Mesothelial cell of epicardium (in vitro differentiated cells): ENCODE measurements around a stretch of chr4.

- PRO-cap: no peak
Observed at GRCh38 chr4:151105119-151105950, 5.9 kb downstream of the RPS3A start.

GRCh38 chr4:151198631-151199075 lies 78.3 kb upstream of the PRSS48 start:
- PRO-cap: no peak

DNA sequence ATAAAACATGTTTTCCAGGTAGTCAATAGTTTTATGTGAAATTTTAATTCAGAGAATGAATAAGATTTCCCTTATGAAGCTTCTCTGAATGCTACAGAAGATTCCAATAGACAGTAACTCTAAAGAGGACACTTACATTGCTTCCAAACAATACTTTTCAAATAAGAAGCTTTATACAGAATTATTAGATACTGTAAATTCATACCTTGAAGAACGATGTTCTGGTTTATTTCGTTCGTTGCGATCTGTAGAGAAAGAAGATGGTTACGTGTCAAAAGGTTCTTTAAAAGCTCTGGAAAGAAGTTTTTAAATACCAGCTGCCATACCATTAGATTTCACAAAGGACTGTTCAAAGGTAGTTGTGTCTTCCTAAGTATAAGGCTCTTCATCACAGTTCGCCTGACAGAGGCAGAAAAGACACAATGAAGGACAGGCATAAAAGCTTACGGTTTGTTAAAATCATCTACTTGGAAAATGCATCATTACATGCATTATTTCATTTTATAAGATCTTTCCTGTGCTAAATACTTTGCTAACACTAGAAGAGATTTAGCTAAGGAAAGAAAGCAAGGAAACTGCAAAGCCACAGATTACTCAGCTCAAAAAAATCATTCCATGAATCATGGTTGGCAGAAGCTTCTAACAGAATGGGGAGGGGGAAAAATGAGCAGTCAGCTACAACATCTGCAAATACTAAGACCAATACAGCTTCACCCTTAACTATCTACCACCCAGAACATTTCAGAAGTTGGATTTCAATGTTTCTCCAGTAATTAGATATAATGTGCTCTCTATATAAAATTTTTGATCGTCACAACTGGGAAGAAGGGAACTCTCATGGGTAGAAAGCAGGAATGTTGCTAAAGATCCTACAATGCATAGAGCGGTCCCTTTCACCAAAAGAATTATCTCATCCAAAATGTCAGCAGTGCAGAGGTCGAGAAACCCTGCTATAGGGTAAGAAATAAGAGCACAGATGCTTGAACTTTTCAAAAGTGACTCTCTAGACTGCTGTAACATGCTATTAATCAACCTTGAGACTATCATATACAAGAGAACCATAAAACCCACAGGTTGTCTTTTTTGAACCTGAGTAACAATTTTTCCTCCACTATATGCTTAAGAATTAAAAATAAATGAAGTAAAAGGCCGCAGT lies 50.7 kb upstream of the PRSS48 start:
- PRO-cap: no peak

GRCh38 chr4:151284236-151285454 lies 7.7 kb downstream of the PRSS48 start:
- PRO-cap: no peak

GRCh38 chr4:151315120-151315604 lies 10.2 kb downstream of the SH3D19 start:
- PRO-cap: no peak

- PRO-cap: no peak
Observed at GRCh38 chr4:151347978-151348353, 22.6 kb upstream of the SH3D19 start.

- PRO-cap: no peak
Observed at GRCh38 chr4:151686523-151686997, 74.2 kb downstream of the GATB start.

DNA sequence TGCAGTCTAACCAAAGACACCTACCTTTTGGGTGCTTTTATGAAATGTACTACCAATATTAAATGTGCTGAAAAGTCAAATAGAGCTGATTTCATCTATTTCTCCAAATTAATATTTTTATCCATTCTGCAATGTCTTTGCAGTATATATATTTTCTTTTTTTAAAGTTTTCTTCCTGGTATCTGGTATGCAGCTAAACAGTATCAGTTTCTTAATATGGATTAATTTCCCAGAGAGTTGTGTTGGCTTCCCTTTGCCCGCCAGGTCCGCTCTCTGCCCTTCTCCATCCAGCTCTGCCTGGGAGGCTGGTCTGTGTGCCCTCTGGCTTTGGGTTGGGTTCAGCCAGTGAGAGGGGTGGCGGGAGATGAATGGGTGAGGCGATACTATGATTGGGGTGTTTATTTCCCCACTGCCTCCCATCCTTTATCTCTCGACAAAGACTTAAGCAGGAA lies 204.2 kb upstream of the GATB start:
- PRO-cap: no peak

DNA sequence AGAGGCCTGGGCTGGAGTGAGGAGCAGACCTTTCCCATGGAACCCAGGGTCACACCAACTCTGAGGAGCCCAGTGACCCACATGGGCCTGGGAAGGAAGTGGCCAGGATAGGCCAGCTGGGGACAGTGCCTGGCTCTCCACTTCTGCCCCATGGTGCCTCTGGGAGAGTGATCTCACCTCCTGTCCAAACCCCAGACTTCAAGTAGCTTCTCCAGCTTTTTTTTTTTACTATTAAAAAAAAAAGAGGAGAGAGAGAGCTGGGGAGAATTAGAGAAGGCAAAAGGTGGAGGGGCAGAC lies 311.9 kb downstream of the FBXW7 start:
- PRO-cap: no peak

DNA sequence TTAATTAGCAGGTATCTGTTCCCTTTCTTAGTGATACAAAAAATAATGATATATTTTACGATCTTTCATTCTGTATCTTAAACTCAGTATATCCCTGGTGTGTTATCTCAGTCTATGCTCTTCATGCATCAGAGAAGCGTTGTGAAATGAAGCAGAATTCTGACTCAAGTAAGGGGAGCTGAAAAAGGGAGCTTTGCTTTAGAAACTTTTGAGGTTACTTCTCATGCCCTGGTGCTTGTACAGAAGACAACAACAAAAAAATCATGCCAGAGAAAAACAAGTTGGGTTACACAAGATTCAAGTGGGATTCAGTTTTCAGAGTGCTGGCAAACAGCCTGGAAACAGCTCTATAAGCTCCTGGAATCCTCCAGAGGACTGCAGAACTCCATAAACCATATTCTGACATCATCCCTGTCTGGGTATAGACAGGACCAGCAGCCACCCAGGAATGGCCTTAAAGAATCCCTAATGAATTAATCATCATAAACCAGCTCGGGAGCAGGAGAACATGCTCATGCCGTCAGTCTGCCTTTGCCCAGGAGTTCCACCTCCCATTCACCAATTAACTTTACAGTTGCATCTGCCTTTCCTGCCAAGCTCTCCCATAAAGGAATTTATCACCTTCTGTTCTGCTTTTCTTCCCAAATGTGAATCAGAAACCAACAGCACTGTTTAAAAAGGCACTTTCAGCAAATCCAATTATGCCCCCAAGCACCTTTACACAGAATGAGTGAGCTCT lies 54.4 kb upstream of the FBXW7 start:
- PRO-cap: no peak

GRCh38 chr4:152591331-152591953 lies 55.5 kb upstream of the FBXW7 start:
- PRO-cap: no peak

DNA sequence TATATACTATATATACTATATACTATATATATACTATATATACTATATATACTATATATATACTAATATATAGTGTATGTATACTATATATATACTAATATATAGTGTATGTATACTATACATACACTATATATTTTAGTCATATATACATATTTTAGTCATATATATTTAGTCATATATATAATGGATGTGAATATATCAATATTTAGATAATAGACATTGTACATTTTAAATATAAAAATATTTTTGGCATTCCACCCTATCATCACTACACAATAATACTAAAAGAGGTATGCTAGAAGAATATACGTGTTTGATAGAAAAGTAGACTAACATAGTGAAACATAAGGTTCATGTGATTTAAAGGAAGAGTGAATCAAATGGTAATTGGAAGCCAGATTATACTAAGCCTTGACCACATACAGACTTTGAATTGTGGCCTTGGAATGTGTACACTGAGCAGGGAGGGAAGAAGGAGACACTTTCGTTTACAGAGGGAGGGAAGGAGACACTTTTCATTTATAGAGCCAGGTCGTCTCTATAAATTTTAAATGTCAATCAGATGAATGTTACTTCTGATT lies 46.2 kb upstream of the FHDC1 start:
- PRO-cap: no peak

DNA sequence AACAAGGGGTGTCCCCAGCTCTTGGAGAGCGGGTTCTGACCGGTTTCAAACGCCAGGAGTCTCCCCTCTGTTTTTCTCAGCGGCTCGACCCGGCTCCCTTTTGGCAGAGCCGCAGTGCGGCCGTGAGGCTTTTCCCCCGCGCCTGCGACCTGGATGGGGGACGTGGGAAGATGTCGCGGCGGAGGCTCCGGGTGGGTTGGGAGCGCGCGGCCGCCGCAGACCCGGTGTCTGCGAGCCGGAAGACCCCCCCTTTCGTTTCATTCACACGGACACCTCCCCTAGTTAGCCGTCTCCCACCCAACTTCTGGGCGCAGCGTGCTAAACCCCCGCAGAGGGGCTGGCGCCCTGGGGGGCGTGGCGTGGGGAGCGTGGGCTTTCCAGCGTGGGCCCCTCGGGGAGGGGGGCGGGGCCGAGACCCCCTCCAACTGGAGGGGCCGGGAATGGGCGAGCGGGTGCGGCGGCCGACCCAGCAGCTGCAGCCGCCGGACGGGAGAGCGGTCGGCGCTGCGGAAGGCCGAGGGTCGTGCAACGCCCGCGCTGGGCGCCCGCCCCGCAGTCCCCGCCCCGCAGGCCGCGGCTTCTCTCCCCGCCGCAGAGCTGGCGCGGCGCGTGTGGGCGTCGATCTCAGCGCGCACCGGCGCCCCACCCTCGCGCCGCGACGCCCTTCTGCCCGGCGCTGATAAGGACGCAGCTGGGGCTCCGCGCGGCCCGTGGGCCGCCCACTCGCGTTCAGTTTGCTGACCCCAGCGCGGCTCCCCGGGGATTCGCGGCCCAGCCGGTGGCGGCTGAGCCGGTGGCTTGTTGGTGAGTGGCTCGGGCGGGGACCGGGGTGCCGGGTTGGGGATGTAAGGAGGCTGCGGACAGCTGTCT lies 1.2 kb downstream of the FHDC1 start:
- PRO-cap: no peak

- PRO-cap: no peak
Observed at GRCh38 chr4:153008613-153009143, 72.6 kb downstream of the FHDC1 start.

DNA sequence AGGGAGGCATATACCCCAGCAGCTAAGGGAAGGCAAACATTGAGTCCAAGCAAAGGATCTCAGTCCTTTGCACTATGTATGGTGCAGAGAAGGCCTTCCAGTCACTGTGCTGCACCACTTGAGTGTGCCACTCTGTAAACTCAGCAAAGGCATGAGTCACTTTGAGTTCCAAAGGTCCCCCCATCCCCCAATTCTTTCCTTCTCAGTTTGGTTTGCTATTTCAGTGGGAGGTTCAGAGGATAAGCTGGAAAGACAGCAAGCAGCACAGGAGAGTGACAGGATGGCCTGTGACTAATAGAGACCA lies 131.2 kb downstream of the FHDC1 start:
- PRO-cap: no peak

DNA sequence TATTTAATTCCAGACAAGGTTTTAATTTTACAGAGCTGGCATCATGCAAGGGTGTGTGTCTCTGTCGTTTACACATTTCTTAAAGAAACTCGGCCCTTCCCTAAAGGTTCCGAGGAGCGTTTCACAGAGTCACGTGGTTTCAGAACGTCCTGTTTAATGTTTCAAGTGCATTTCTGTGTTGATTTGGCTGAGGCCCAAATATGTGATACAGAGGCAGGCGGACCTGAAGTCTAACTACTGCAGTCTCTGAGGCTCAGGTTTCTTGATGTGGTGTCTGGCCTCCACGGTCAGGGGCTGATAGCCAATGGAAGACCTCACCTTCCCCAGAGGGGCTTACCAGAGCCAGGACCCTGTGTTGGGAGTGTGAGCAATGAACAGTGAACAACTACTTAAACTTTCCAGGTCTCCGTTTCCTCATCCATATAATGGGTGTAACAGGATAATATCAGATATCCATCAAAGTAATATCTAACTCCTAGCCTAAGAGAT lies 50.2 kb upstream of the TRIM2 start:
- PRO-cap: no peak

GRCh38 chr4:153219803-153220431 lies 15.7 kb downstream of the TRIM2 start:
- PRO-cap: no peak

GRCh38 chr4:153348039-153348467 lies 3.6 kb downstream of the MND1 start:
- PRO-cap: no peak

- PRO-cap: no peak
Observed at GRCh38 chr4:153521889-153522718, 55.9 kb downstream of the TMEM131L start.

- PRO-cap: no peak
Observed at GRCh38 chr4:153626794-153627058, 57.4 kb upstream of the TLR2 start.